Gastrocnemius medialis (tissue), 3 donors: ENCODE results near the genes CMPK2 and MBOAT2.

GRCh38 chr2:6865082-6866164, at the start of gene CMPK2:
Gene CMPK2, minus strand, starts transcription at chr2:6865907.
- PRO-cap = bidirectional peak, plus-strand start at chr2:6865826, minus-strand start at chr2:6865664
- RAMPAGE, long total RNA, 3 experiments = no peak in any of the 3 experiments

DNA sequence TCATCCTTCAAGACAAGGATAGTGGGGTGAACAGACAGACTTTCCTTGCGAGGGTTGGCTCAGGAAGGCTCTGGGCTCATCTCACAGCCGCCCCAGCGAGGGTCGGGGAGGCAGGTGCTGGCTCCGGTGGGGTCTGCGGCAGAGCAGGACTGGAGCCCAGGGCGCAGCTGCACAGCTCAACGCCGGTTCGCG, 382 bp upstream of the RNF144A start:
- PRO-cap = no peak
- RAMPAGE, long total RNA, 3 experiments = no peak in any of the 3 experiments

DNA sequence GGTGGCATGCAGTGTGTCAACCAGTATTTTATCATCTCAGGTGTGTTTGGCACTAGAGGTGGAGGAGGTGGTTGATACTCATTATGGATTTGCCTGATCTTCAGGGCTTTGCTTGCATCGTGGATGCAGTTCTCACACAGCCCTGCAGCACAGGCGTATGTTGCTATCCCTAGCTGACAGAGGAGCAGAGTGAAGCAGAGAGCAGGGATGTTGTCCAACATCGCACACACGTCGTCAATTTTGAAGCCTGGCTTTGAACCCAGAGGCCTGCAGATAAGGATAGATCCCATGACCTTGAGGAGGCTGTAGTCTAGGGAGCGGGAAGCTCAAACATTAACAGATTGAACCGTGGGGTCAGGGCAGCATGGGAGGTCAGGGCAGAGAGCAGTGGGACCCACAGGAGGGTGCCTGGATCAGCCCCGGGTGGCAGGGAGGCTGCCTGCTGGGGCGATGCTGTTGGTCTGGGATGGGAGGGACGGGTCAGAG, 4.2 kb downstream of the RNF144A start:
- PRO-cap = no peak
- RAMPAGE, long total RNA, 3 experiments = no peak in any of the 3 experiments

DNA sequence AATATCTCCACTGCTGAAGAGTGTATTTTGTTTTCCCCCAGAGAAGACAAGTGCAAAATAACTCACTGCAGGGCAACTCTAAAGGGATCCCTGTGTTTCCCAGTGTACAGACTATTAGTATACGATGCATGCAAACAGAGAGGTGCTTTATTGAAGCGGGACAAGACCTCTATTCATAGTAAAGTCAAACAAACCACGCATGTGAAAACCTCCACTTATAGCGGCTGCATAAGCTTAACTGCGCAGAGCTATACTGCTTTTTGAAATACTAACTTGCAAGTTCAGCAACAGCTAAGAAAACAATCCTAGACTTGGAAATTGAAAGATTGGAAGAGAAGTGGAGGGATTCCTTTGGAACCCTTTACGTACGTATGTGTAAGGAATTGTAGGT, 15.6 kb downstream of the RNF144A start:
- PRO-cap = no peak
- RAMPAGE, long total RNA, 3 experiments = no peak in any of the 3 experiments

- PRO-cap = no peak
- RAMPAGE, long total RNA, 3 experiments = no peak in any of the 3 experiments
These were observed 26.5 kb downstream of the RNF144A start for GRCh38 chr2:6943649-6944241.

GRCh38 chr2:7022428-7023025, 105.3 kb downstream of the RNF144A start:
- PRO-cap = no peak
- RAMPAGE, long total RNA, 3 experiments = no peak in any of the 3 experiments

DNA sequence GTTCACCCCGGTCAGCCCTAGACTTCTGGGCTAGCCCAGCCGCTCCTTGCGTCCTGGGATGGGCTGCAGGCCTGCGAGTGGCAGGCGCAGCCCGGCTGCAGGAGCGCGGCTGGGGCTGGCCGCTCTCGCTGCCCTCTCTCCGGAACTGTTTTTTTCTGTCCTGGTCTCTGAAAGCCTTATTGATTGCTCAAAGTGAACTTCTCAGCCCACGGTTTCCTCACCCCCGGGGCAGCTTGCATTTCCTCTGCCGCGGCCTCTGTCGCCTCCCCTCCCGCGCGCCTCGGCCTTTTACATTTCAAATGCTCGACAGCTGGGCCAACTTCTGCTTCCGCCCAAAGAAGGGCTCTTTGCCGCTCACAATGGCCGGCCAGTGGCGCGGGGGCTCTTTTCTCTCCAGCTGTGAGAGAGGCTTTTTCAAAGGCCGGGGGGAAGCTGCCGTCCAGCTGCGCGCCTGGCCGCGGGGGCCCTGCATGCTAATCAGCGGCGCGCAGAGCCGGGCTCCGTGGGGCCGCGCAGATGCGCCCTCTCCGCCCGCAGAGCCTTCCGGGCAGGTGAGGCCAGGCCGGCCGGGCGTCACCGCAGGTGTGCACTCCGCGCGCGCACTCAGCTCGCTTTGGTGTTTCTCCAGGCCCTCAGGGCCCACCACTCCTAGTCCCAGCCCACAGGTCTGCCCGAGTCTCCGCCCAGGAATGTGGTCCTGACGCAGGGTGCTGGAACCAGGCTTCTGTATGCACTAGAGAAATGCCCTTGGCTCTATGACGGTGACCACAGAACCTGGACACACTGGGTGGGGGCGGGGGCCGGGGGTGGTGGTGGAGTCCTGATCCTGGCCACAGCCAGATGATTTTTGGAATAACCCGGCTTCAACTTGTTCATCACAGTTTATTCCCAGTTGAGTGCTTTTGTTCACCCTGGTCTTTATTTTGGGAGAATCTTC, 514.0 kb downstream of the RNF144A start:
- PRO-cap = no peak
- RAMPAGE, long total RNA, 3 experiments = no peak in any of the 3 experiments

DNA sequence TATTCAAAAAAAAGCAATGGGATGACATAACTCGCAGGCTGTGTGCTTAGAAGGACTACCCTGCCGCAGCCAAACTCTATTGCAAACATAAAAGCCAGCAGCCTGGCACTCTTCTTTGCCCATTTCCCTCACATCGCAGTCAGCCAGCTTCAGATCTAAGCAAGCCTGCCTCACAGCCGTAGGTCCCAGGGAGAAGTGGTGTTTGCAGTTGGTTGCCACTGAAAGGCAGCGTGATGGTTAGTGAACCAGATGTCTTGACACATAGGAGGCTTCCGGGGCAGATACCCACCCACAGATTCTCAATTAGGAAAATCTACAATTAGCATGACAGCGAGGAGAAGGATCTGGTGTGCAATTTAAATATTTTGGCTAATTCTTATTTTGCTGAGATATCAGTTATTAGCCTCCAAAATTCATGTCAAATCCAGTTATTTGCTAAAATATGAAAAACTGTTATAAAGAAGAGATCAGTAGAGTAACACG, 655.3 kb downstream of the RNF144A start:
- PRO-cap = no peak
- RAMPAGE, long total RNA, 3 experiments = no peak in any of the 3 experiments

DNA sequence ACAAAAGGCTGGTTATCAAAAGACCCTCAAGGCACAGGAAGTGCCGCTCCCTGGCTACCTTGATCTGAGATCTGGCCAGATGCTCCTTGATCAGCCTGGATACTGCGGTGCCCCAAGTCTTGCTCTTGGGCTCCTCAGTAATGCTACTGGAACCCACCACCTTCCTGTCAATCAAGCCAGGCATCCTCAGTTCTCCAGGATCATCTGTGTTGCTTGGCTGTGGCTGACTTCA, 703.5 kb upstream of the ID2 start:
- PRO-cap = no peak
- RAMPAGE, long total RNA, 3 experiments = no peak in any of the 3 experiments

- PRO-cap = no peak
- RAMPAGE, long total RNA, 3 experiments = no peak in any of the 3 experiments
These were observed 542.6 kb upstream of the ID2 start for GRCh38 chr2:8138991-8139884.

DNA sequence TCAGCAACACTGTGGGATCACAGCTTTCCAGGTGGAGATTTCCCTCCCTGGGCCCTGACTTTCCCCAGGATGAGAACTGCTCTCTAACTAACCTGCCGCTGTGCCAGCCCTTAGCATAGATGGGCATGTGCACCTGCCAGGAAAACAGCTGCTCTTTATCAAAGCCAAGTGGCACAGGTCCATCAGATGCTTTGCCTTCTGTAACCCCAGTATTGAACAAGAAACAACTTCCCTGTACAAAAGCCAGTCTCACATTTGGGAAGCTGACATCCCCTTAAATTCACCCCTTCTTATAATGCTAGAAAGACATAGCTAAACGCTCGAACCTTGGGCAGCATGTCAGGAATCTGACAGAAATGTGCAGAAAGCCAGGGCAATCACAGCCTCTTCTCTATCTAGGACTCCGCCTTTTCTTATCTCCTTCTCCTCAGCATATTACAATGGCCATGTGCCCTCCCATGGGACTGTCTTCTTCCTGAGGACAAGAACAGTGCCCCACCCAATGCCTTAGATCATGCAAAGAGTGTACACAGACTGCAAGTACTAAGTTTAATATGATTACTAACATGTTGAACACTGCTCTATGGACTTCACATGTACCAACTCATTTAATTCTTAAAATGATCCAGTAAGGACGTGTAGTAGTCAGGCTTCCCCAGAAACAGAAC, 535.3 kb upstream of the ID2 start:
- PRO-cap = no peak
- RAMPAGE, long total RNA, 3 experiments = no peak in any of the 3 experiments

- PRO-cap = no peak
- RAMPAGE, long total RNA, 3 experiments = no peak in any of the 3 experiments
These were observed 190.6 kb upstream of the ID2 start for GRCh38 chr2:8491342-8491615.

DNA sequence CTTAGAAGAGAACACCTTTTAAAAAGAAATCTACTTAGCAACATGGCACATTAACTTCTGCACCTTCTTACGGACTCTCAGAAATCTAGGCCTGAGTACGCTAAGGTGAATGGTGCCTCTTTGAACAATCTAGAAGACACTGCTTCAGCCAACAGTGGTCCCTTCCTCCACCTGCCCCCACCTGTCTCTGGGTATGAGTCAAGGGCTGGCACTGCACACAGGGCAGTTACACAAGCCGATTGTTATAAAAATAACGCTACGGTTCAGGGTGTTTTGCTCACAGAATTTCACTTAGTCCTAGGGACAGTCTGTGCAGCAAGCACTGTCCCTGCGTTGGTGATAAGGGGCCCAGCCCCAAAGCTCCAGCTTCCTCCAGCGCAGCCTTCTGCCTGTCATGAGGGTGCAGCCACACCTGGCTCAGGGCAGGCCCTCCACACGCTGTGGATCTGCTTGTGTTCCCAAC, 114.8 kb upstream of the ID2 start:
- PRO-cap = no peak
- RAMPAGE, long total RNA, 3 experiments = no peak in any of the 3 experiments

DNA sequence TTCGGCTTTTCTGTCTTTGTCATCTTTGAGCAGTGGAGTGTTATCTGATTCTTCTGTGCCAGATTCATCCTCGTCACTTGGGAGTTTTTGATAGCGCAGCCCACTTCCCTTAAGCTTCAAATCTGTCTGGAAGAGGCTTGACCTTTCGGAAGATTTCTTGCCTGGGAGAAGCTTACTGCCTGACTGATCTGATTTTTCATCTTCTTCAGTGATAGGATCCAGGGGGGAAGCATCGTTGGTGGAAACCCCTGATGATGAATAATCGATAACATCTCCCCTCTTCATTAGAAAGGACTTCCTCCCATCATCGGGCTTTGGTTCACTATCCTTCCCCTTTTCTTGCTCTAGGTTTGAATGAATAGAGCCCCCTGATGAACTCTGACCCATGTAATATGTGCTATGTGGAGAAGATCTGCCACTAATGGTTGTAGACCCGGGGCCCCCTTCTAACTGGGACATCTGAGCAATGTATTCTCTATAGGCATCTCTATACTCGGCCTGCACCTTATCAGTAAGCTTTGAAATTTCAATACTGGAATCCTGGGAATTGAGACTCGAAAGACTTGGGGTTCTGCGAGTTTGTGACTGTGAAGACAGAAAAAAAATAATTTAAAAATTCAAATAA, 49.7 kb downstream of the ID2 start:
- PRO-cap = no peak
- RAMPAGE, long total RNA, 3 experiments = no peak in any of the 3 experiments

DNA sequence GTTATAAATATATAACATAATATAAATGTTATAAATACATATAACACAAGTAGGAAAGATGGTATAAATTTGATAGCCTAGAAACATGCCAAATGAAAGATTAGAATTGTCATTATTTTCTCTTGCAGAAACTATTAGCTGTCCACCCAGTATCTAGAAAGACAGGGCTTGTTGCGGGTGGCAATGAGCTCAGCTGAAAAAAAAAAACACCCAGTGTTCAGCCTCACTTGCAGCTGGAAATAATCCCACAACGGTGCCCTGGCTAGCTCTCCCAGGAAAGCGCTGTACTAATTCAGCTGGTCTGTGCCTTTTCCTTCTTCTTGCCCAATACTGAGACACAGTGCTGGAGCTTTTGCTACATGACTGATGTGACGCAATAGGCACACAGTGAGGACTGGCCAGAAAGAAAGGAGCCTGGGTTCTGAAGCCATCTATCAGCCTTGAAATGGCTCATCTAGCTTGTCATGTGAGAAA, 16.2 kb downstream of the KIDINS220 start:
- PRO-cap = bidirectional peak, plus-strand start at position 383 of the sequence, minus-strand start at position 281 of the sequence
- RAMPAGE, long total RNA, 3 experiments = no peak in any of the 3 experiments

GRCh38 chr2:8975265-8975725, 28.2 kb downstream of the MBOAT2 start:
- PRO-cap = no peak
- RAMPAGE, long total RNA, 3 experiments = no peak in any of the 3 experiments

- PRO-cap = unidirectional peak, minus-strand start at chr2:9003665; bidirectional peak, plus-strand start at chr2:9004067, minus-strand start at chr2:9003725
- RAMPAGE, long total RNA, 3 experiments = no peak in any of the 3 experiments
These were observed at the start of gene MBOAT2 for GRCh38 chr2:9003515-9004249. Gene MBOAT2, minus strand, starts transcription at chr2:9003684.

DNA sequence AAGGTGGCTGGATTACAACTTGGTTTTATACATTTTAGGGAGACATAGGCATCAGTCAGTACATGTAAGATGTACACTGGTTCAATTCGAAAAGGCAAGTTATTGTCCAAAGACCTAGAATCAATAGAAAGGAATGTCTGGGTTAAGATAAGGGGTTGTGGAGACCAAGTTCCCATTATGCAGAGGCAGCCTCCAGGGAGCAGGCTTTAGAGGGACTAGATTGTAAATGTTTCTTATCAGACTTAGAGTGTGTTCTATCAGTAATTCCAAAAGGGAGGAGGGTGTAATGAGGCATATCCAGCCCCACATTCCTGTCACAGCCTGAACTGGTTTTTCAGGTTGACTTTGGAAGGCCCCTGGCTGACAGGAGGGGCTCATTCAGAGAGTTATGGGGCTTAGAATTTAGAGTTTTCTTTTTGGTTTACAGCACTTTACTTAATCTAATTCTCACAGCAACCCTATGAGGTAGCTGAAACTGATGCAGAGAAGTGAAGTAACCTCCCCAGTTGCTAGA, 28.3 kb upstream of the ASAP2 start:
- PRO-cap = no peak
- RAMPAGE, long total RNA, 3 experiments = no peak in any of the 3 experiments

DNA sequence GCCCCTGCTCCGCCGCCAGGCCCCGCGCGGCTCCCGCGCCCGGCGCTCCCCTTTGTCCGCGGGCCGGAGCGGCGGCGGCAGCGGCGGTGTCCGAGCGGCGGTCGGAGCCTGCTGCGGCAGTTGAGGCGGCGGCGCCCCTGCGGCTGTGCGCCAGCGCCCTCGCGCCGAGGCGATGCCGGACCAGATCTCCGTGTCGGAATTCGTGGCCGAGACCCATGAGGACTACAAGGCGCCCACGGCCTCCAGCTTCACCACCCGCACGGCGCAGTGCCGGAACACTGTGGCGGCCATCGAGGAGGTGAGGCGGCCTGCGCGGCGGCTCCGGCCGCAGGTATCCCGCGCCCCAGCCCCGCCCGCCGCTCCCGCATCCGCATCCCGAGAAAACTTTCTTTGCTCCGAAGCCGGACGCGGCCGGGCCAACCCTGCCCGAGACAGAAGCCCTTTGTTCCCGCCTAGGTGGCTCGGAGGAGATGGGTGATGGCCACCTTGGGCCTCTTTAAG, 371 bp downstream of the ASAP2 start:
- PRO-cap = no peak
- RAMPAGE, long total RNA, 3 experiments = no peak in any of the 3 experiments

GRCh38 chr2:9336790-9337577, 86.3 kb downstream of the ITGB1BP1 start:
- PRO-cap = no peak
- RAMPAGE, long total RNA, 3 experiments = no peak in any of the 3 experiments